ENCODE measurements around a stretch of chr14.

DNA sequence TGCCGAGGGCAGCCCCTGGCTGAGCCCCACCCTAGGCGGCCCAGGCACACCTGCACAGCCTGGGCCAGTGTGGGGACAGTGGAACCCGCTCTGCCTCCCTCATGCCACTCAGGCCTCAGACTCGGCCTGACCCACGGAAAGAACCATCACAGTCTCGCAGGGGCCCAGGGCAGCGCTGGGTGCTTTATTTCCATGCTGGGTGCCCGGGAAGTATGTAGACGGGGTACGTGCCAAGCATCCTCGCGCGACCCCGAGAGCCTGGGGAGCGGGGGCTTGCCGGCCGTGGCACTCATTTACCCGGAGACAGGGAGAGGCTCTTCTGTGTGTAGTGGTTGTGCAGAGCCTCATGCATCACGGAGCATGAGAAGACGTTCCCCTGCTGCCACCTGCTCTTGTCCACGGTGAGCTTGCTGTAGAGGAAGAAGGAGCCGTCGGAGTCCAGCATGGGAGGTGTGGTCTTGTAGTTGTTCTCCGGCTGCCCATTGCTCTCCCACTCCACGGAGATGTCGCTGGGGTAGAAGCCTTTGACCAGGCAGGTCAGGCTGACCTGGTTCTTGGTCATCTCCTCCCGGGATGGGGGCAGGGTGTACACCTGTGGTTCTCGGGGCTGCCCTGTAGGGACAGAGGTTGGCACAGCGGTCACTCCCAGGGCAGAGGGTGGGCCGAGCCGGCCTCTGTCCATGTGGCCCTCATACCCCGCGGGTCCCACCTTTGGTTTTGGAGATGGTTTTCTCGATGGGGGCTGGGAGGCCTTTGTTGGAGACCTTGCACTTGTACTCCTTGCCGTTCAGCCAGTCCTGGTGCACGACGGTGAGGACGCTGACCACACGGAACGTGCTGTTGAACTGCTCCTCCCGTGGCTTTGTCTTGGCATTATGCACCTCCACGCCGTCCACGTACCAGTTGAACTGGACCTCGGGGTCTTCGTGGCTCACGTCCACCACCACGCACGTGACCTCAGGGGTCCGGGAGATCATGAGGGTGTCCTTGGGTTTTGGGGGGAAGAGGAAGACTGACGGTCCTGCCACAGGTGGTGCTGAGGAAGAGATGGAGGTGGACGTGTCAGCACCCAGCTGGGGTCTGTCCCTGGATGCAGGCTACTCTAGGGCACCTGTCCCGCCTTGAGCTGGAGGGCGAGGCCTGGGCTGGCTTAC, 116.9 kb downstream of the TMEM121 start:
- RRBS: no CpG with 5 or more reads among the region's 54 CpGs

DNA sequence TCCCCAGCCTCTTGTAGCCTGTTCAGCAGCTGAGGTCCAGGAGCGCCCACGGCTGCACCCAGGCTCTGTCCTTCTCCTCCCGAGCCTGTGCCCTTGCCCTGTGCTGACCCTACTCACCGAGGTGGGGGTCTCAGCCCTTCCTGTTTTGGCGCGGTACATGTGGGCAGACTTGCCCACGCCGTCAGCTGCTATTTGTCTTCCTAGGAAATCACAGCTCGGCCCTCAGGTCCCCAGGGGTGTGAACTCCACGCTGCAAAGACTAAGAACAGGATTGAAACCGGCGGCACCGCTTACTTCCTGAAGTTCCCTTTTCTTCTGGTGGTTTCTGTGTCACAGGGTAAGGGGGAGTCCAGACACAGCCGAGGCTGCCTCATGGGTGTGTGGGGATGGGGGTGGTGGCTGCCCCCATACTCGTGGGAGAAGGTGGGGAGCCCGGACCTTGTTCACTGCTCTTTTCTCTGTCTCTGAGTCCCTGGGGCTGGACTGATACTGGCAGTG, 121.9 kb downstream of the TMEM121 start:
- RRBS: no CpG with 5 or more reads among the region's 16 CpGs

DNA sequence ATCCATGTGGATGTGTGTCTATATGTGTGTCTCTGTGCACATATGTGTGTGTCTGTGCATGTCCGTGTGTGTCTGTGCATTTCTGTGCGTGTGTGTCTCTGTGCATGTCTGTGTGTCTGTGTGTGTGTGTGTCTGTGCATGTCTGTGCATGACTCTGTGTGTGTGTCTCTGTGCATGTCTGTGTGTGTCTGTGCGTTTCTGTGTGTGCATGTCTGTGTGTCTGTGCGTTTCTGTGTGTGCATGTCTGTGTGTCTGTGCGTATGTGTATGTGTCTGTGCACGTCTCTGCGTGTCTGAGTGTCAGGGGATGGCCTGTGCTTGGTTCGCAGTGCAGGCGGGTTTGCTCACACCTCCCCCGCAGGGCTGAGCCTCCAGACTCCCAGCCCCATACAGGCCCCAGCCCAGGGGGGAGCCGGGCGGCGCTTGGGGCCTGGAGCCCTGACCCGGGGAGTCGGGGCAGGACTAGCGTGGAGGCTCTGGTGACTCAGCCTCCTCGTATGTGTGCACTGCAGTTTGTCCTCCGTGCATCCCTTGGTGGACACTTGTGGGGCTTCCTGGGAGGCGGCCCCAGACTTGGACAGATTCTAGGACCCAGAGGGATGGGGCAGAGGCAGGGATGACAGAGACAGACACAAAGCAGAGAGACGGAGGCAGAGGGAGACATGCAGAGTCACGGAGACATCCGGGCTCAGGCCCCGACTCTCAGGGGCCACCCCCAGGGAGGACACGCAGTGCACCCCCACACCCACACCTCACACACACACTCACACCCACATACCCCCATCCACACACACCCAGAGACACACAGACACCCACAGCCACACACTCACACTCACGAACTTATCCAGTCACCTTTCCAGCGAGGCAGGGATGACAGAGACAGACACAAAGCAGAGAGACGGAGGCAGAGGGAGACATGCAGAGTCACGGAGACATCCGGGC, 161.6 kb downstream of the TMEM121 start:
- RRBS: no CpG with 5 or more reads among the region's 29 CpGs

- RRBS: no CpG with 5 or more reads among the region's 24 CpGs
These were observed 334.4 kb downstream of the TMEM121 start for GRCh38 chr14:105860422-105861635.

- RRBS: no CpG with 5 or more reads among the region's 10 CpGs
These were observed 478.8 kb downstream of the TMEM121 start for GRCh38 chr14:106004840-106005972.

DNA sequence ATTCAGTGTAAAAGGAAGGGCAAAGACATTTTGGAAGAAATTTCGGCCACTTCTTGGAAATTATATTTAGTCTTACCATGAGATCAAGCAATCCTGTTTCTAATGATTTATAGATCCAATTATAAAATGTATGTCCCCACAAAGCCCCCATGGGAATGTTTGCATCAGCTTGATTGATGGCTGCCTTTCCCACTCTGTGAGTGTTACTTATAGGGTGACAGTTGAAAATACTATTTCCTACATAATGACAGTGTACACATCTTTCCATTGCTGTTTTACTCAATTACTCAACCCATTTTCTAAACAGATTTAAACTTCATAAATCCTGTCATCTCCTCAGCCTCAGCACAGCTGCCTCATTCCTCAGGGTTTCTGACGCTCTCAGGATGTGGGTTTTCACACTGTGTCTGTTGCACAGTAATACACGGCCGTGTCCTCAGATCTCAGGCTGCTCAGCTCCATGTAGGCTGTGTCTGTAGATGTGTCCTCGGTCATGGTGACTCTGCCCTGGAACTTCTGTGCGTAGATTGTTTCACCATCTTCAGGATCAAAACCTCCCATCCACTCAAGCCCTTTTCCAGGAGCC, 749.9 kb downstream of the TMEM121 start:
- RRBS: no CpG with 5 or more reads among the region's 6 CpGs

DNA sequence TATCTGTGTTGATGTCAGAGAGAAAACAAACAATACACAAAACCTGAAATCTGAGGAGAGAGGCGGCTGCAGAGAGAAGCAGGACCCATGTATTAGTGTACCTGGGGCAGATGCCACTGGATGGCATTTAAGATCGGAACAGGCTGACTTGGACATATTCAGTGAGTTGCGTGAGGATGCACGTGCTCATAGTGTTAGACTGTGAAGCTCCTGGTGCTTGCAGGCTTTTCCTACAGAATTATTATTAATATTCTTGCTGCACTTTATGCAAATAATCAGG, 810.3 kb downstream of the TMEM121 start:
- RRBS: no CpG with 5 or more reads among the region's 4 CpGs

- RRBS: no CpG with 5 or more reads among the region's 2 CpGs
These were observed 983.5 kb downstream of the TMEM121 start for GRCh38 chr14:106509940-106510139.

DNA sequence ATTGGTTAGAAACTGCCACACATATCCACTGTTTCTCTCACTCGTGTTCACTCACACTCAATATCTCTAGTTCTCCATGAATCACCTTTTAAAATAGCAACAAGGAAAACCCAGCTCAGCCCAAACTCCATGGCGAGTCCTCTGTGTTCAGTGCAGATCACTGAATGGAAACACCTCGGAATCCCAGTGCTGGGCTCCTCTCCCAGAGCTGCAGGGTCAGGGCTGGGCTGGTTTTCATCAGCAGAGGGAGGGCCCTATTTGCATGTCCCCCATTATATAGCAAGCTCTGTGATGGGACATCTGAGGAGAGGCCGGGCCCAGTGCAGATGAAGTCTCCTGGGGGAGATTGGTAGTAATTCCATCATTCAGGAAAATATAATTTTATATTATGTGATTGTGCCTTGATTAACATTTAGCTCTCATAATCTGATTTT, 1149.0 kb downstream of the TMEM121 start:
- RRBS: no CpG with 5 or more reads among the region's 4 CpGs

Measured in non-pigmented ciliary epithelial cell (primary cell).